Hepatocyte (in vitro differentiated cells and primary cell): ENCODE results near the genes RAMAC, BTBD1 and SH3GL3.

GRCh38 chr15:82949789-82950595 is 2.5 kb downstream of the HOMER2 start:
- RAMPAGE, long total RNA = no peak
- RRBS = no CpG with 5 or more reads among the region's 8 CpGs

DNA sequence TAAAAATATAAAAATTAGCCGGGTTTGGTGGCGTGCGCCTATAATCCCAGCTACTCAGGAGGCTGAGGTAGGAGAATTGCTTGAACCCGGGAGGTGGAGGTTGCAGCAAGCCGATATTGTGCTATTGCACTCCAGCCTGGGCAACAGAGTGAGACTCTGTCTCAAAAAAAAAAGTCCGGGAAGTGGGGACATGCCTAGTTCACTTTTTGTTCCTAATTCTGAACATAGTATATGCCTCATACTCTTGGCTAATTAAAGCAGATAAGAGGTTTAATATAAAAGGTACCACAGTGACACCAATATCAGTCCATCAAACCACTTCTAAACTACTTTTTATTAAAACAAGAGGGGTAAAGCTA is 10.0 kb upstream of the HOMER2 start:
- RAMPAGE, long total RNA = no peak
- RRBS = no CpG with 5 or more reads among the region's 6 CpGs

DNA sequence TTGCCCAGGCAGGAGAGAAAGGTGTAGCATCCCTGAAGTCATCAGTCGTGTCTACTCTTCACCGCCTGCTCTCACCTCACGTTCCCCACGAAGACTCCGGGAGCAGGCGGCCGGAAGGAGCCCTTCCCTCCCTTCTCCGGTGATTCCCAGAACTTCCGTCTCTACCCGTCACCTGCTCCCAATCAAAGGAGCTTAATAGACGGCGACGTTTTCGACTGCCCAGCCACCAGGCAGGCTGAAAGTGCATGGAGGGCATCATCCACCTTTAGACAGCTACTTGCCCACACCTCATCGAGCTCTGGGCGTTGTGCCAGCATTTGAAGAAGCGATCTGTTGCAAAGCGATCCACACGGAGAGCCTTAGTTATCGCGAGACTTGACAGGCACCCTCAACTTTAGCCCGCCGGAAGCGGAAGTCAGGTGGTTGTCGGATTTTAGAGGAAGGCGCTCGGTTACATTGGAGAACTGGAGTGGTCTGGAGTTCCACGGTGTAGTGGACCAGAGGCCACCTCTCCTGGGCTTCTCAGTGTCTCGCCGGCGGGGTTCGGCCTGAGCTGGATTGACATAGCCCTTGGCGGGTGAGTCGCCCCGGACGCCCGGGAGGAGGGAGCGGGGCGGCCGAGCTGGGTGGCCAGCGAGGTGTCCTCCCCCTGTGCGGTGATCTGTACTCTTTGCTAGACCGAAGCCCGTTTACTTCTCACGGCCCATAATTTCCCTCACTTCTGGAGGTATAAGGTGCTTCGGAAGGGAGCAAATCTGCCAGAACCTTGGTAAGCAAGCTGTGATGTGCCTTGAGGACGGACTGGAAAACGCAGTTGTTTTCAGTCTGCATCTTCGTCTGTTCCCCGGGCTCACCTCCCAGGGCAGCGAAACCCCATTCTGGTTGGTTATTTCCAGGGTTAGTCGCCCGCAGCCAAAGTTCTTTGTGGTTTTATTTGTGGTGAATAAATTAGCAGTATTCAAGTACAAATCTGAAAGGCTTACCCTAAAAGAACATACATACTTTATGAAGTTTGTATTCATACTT is at the start of gene RAMAC:
RAMAC (plus strand) TSS at position 418 of the 1,026 bp plus-strand sequence.
- RAMPAGE, long total RNA = no peak
- RRBS = 1% methylated on average over 6 of the region's 53 CpGs

GRCh38 chr15:83000283-83000622 is 11.2 kb downstream of the C15orf40 start:
- RAMPAGE, long total RNA = no peak
- RRBS = no CpG with 5 or more reads among the region's 6 CpGs

GRCh38 chr15:83029683-83030347 is 18.4 kb upstream of the C15orf40 start:
- RAMPAGE, long total RNA = no peak
- RRBS = no CpG with 5 or more reads among the region's 13 CpGs

DNA sequence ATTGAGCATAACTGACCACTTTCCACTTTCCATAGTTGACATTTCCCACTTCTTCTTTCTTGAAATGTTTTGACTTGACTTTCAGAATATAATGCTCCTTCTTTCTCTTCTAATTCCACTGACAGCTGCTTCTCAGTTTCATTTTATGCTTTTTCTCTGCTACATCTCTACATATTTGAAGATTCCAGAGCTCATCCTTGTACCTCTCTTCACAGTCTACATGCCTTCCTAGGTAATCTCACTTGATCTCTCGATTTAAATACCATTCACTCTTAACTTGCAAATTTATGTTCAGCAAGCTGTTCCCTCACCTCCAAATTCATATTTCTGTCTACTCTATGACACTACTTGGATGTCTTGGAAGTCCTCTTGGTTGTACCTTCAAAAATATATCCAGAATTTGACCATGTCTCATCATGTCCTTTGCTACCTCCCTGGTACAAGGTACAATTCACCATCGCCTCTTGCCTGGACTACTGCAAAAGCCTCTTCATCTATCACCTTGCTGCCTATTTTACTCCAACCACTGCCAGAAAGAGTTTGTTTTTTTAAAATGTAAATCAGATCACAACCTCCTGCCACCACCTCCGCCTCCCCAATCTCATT is 3.9 kb downstream of the BTBD1 start:
- RAMPAGE, long total RNA = no peak
- RRBS = no CpG with 5 or more reads among the region's 3 CpGs

- RAMPAGE, long total RNA = no peak
- RRBS = 2% methylated on average over 20 of the region's 45 CpGs
Observed at GRCh38 chr15:83067089-83067677, at the start of gene BTBD1. Gene BTBD1, minus strand, starts transcription at chr15:83067252.

DNA sequence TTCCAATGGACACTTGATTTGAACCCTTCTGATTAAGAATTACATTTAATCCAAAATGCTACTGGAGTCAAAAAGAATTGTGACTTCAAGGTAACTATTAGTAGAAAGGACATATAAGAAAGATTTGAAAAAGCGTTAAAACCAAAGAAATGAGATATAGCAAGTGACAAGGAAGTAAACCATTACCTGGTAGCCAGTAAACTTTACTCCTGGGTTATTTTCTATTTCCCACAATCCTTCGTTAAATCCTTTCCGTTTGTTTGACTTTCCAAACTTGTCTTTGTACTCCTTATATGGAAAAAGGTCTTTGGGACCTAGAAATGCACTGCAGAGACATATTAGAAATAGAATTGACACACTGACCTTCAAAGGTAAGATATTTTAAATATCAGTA is 49.9 kb downstream of the HDGFL3 start:
- RAMPAGE, long total RNA = no peak
- RRBS = no CpG with 5 or more reads among the region's 3 CpGs

DNA sequence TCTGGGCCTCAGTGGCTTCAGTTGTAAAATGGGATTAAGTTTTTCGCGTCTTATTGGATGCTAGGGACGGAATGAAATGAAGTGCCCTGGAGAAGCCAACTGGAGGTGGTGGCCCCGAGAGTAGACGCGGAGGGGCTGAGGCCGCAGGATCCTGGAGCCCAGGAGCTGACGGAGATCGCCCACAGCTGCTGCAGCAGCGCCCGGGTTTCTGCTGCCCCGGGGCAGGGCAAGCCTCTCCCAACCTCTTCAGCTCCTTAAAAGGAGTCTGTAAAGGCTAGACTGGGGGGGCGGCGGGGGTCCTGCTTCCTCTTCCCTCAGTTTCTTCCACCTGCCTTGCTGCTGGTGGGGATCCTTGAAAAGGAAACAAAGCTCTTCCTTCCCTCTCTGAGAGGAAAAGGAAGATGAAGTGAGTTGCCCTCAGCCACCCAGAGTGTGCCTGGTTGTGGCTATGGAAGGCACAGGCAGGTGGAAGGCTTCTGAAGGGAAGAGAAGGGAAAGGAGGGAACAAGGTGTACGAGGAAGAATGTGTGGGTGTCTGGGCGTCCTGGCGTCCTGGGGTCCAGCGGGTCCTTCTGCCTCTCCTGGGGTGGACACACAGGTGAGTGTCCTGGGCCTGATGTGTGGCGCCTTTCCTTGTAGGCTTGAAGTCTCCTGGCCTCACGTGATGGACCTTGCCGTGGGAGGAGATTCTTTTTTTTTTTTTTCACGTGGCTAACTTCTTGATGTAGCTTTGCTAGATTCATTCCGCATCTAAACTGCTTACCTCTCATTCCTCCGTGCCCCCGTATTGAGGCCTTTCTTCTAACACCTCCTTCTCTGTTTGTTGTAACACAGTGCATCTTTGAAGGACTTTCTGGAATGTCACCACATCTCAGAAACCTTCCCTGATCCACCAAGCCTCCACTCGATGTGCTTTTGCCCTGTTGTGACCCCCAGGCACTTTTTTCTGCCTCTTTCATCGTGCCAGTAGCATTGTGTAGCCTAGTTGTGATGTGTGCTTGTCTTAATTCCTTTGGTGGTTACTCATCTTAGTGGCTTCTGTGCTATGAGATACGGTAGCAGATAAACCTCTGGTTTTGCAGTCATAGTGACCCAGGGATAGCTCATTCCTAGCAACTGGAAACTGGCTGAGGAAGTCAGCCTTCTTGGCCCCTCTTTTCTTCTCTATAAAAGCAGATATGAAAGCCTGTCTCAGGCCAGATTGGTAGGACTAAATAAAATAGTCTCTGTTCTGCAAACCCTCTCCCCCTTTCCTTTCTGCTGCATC is 1.3 kb upstream of the BNC1 start:
- RAMPAGE, long total RNA = no peak
- RRBS = no CpG with 5 or more reads among the region's 28 CpGs

GRCh38 chr15:83383422-83384502 is 63.4 kb upstream of the SH3GL3 start:
- RAMPAGE, long total RNA = no peak
- RRBS = no CpG with 5 or more reads among the region's 43 CpGs

GRCh38 chr15:83446587-83447676 is at the start of gene SH3GL3:
Gene SH3GL3, plus strand, starts transcription at chr15:83447341.
- RAMPAGE, long total RNA = no peak
- RRBS = 3% methylated on average over 20 of the region's 77 CpGs

- RAMPAGE, long total RNA = no peak
- RRBS = no CpG with 5 or more reads among the region's 11 CpGs
Observed at GRCh38 chr15:83656936-83657705, 3.2 kb downstream of the ADAMTSL3 start.

DNA sequence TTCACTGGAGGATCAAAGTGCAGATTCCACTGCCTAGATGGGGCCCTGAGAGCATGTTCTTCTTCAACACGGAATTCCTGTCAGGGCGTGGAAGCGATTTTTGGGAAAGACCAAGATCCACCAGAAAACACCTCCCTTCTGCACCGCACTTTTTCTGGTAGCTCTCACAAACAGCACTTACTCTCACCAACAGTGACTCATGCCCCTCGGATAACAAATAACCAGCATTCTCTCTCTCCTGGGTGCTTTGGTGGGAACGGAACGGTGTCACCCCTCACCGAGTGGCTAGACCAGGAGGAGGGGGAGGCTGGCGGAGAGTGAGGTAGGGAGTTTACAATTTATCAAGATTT is 40.1 kb downstream of the ADAMTSL3 start:
- RAMPAGE, long total RNA = no peak
- RRBS = no CpG with 5 or more reads among the region's 9 CpGs

GRCh38 chr15:84500197-84500657 is 100.6 kb upstream of the ZSCAN2 start:
- RAMPAGE, long total RNA = no peak
- RRBS = no CpG with 5 or more reads among the region's 42 CpGs

- RAMPAGE, long total RNA = no peak
- RRBS = no CpG with 5 or more reads among the region's 8 CpGs
Observed at GRCh38 chr15:84735694-84736139, 12.7 kb upstream of the ZNF592 start.

- RAMPAGE, long total RNA = no peak
- RRBS = no CpG with 5 or more reads among the region's 3 CpGs
Observed at GRCh38 chr15:84766269-84766751, 17.9 kb downstream of the ZNF592 start.

GRCh38 chr15:84784934-84785361 is 32.2 kb upstream of the ALPK3 start:
- RAMPAGE, long total RNA = no peak
- RRBS = no CpG with 5 or more reads among the region's 5 CpGs

GRCh38 chr15:84800196-84800805 is 16.9 kb upstream of the ALPK3 start:
- RAMPAGE, long total RNA = no peak
- RRBS = no CpG with 5 or more reads among the region's 5 CpGs

- RAMPAGE, long total RNA = no peak
- RRBS = 73% methylated on average over 3 of the region's 14 CpGs
Observed at GRCh38 chr15:84828150-84828942, 11.2 kb downstream of the ALPK3 start.

- RAMPAGE, long total RNA = no peak
- RRBS = no CpG with 5 or more reads among the region's 6 CpGs
Observed at GRCh38 chr15:84856103-84856698, 28.3 kb upstream of the SLC28A1 start.